Mesenchymal stem cell of the bone marrow (primary cell): ENCODE measurements around a stretch of chr14.

DNA sequence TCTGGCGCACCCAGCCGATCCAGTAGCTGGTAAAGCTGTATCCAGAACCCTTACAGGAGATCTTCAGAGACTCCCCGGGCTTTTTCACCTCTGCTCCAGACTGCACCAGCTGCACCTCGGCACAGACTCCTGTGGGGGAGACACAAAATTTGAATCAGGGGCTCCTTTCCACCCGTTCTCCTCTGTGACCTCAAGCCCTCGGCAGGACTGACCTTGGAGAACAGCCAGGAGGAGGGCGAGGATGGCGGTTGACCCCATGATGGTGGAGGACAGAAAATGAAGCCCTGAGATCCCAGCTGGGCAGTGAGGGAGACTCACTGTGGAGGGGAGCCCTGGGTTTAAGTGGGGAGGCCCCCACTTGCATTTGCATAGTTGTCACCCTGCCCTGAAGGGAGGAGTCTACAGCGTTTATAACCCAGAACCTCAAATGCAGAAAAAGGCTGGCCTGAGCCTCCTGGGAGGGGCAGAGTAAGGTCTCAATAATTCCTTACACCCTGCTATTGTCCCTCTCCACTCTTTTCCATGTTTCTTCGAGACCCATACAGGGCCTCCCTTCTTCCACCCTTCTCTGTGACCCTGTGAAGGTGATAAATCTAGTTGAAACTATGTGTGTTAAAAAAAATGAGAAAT, 1052.7 kb downstream of the TMEM121 start:
- CAGE, long polyA plus RNA, result no peak

DNA sequence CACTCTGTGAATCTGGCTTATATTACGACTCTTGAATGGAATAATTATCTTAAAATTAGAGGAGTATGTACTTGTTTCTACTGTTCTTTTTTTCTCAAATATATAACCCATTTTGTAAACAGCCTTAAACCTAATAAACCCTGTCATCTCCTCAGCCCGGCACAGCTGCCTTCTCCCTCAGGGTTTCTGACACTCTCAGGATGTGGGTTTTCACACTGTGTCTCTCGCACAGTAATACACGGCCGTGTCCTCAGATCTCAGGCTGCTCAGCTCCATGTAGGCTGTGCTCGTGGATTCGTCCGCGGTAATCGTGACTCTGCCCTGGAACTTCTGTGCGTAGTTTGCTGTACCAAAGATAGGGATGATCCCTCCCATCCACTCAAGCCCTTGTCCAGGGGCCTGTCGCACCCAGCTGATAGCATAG, 1235.5 kb downstream of the TMEM121 start:
- CAGE, long polyA plus RNA, result no peak

- CAGE, long polyA plus RNA, result no peak
Observed at GRCh38 chr14:106851285-106851843, 1325.0 kb downstream of the TMEM121 start.